Fibroblast of villous mesenchyme (primary cell): ENCODE measurements around a stretch of chr17.

DNA sequence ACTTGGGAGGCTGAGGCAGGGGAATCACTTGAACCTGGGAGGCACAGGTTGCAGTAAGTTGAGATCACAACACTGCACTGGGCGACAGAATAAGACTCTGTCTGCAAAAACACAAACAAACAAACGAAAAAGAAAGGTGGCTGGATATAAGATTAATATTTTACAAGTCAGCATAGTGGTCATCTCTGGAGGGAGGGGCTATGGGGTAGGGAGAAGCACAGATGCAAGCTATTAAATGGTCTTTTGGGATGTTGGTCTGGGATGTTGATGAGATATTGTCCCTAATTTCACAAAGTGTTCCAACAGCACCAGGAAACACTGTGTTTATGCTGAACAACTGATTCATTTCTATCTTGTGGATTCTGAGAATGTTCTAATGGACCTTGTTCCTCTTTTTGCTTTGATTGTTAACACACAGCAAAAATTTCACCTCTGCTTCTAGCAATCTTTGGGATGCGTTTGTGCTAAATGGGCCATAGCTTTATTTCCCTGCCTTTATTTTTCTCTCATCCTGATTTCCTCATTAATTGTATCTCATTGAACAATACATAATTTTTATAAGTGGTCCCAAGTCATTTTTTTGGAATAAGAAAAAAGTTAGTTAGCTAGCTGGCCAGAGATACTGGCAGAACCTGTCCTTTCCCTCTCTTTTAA, 9.7 kb downstream of the PECAM1 start:
- CAGE, long polyA plus RNA, result no peak

DNA sequence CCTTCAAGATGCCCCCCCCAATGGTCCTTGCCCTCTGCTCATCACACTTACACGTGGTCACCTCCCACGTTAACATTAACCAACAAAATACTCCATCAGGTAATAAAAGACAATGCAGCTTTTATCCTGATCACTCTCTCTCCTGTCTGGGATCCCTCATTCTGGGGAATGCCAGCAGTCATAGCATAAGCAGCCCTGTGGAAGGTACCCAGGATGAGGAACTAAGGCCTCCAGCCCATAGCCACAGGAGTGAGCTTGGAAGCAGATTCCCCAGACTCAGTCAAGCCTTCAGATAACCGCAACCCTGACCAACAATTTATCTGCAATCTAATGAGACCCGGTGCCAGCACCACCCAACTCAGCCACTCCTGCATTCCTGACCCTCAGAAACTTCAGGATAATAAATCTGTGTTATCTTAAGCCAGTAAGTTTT, 6.3 kb downstream of the PECAM1 start:
- CAGE, long polyA plus RNA, result no peak

DNA sequence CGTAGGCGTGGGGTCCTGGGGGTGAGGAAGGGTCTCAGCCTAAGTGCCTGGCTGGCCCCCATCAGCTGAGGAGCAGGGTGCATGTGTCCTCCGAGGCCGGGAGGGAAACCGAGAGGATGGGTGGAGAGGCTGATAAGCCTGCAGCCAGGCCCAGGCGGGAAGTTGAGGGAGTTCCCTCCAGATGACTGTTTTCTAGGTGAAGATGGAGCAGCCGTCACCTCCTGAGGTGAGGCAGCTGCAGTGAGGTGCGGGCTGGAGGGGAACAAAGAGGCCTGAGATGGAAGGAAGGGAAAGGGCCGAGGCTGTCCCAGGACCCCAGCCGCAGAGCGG, 3.1 kb downstream of the PECAM1 start:
- CAGE, long polyA plus RNA, result no peak

- CAGE, long polyA plus RNA, result no peak
These were observed 211 bp downstream of the CEP95 start for GRCh38 chr17:64507118-64507257.

GRCh38 chr17:64529259-64529877, 22.6 kb downstream of the CEP95 start:
- CAGE, long polyA plus RNA, result no peak

DNA sequence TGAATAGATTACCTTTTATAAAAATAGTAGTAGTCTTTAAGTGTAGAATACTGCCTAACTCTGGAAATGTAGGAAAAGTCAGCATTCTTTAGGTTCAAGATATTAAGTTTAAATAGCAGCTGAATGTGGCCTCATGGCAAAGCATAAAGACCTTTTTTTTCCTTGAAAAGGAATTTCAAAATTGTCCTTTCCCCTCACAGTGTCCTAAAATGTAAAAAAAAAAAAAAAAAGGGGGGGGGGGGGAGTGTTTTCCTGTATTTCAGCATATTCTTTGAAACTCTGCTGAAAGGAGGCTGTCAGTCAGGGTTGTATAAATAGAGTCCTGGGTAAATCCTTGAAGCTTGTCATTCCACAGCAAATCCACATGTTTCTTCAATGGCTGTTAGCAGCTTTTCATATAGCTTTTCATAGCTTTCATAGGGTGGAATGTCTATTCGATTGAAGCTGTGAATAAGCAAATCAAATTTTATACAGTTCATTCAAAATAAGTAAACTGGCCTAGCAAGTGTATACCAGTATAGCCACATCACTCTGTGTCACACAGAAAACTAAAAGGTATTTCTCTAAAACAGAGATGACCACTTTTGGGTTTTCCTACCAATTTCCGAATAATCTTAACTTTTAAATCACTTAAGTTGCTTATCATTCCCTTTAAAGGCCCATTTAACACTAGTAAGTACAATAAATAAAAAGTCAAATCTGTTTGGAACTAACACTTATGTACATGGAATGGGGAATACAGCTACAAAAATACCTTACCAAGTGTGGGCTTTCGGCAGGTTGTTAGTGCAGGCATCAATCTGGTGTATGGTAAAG, 38.9 kb downstream of the CEP95 start:
- CAGE, long polyA plus RNA, result no peak

DNA sequence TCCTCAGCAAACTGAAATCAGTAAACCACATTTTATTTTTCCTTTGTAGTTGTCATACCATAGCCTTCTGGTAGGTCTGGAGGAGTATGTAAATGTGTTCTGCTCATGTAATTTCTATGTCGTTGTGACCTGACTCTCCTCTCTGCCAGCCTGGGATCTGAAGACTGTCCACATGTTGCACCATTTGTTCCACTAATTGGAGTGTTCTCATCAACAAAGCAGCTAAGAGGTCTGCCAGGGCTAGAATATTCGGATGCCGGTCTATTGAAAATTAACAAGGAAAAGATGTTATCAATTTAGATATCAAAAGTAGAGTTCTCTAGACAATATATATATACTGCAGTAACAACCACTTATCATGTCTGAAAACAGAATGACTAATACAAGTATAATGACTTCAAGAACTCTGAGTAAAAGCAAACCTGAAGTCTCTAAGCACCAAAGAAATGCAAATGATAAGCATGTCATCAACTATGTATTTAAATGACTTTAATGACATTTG, 74.0 kb downstream of the CEP95 start:
- CAGE, long polyA plus RNA, result no peak

DNA sequence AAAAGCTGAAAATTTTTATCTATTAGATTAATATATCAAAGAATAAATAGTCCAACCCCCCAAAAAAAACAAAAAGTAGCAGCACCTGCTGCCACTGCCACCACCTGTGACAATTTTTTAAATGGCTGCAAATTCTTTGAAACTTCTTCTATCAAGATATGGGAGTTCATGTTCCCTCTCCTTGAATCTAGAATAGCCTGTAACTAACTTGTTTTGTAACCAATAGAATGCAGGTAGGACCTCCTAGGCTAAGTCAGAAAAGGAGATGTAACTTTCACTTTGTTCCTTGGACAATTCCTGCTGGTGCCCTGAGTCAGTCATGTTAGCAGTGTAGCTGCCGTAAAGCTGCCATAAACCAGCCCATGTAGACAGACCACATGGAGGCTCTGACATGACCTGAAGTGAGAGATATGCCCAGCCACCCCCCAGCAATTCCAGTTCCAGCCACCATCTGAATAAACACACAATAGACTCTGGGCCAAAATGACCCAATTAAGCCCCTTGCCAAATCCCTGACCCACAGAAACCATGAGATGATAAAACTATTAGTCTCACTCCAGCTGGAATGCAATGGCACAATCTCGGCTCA, 20.7 kb downstream of the SMURF2 start:
- CAGE, long polyA plus RNA, result no peak

GRCh38 chr17:64661759-64662146, 354 bp downstream of the SMURF2 start:
- CAGE, long polyA plus RNA, result no peak

- CAGE, long polyA plus RNA, result no peak
These were observed 83.3 kb downstream of the LRRC37A3 start for GRCh38 chr17:64836055-64836320.

GRCh38 chr17:64986329-64987015, 67.2 kb upstream of the LRRC37A3 start:
- CAGE, long polyA plus RNA, result no peak

- CAGE, long polyA plus RNA, result no peak
These were observed 16.0 kb upstream of the GNA13 start for GRCh38 chr17:65072593-65072965.

GRCh38 chr17:65293796-65294395, 156.7 kb downstream of the RGS9 start:
- CAGE, long polyA plus RNA, result no peak

GRCh38 chr17:65370446-65371096, 190.9 kb downstream of the AXIN2 start:
- CAGE, long polyA plus RNA, result no peak

DNA sequence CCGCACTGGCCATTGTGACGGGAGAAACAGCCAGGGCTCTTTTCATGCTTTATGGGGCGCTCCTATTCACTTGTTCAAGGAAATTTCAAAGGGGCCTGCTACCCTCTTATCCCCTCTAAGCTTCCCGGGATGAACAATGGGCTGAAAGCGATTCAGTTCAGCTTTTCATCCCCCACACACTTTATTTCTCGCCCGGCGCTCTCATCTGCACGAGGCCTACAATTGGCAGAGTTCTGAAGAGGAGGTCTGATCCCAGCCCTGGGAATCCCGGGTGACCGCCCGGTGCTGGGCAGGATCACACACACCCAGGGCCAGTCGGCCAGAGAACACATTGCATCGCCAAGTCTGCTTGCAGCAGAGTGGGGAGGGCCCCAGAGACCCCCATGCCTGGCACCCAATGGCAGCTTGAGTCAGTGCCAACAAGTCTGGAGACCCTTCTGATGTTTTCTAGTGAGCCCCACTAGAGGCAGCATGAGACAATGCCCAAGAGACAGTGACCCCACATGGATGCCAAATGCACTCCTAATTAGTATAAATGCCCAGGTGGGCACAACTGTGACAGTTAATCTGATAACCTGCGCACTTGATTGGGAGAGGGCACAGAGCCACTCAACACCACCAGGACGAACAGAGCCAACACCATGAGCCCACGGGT, 15.2 kb downstream of the AXIN2 start:
- CAGE, long polyA plus RNA, result no peak

DNA sequence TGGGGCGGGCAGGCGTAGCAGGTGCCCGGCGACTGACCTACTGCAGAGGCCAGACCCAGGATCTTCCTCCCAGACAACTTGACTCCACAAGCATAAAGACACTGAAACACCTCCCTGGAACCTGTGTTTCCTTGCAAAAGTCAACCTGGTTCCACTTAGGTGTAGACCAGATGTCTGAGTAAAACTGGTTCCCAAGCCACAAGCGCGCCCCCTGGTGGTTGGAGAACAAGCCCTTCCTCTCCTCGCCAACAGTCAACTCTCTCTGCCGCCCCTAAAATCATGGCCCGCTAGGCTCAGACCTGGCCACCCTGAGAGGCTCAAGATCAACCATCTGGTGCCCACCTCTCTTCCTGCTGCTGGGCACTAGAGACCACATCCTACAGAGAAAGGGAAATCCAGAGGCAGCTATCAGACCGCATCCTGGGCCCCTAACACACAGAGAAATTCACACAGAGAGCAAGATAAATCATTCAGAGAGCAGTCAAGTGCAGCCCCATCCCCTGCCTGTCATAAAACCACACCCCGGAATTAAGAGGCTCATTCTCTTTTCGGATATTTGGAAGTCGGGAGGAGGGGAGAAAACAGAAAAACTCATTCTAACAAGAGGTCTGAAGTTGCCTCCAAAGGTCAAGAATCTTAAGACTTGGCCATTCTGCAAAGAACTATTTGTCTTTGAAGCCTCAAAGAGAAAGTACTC, 4.9 kb downstream of the AXIN2 start:
- CAGE, long polyA plus RNA, result no peak

DNA sequence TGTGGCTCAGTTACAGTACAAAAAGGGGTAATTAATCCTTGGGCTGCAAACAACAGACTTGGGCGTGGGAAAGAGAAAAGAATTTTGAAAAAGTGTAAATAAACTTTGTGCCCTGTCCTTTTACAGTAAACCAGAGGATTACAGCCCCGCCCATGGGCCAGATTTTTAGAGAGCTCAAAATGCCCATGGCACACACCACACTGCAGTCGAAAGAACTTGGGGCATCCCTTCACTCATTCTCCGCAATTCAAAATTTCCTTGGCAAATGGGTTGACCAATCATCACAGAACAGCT, 73.2 kb upstream of the AXIN2 start:
- CAGE, long polyA plus RNA, result no peak

GRCh38 chr17:66235131-66235908, 6.1 kb upstream of the APOH start:
- CAGE, long polyA plus RNA, result no peak

DNA sequence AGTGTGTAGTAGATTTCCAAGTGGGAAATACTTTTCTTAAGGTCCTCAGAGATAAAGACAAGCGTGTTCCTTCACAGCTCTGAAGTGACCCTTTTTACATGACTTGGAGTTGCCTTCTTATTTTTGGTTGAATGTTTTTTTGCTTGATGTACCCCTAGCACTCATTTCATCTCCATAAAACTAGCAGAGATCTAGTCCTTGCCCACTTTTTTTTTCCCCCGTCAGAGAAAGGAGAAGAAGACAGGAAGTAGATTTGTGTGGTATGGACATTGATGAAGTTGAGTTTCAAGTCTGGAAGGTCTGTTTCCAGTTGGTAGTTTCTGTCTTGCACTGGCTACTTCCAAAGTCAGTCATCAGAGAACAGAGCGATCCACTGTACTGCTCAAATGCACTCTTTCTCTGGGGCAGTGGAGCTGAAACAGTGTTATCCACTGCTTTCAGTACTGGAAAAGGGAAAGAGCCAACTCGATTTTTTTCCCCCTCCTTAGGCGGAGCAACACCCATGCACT, 7.2 kb downstream of the PRKCA start:
- CAGE, long polyA plus RNA, result no peak

DNA sequence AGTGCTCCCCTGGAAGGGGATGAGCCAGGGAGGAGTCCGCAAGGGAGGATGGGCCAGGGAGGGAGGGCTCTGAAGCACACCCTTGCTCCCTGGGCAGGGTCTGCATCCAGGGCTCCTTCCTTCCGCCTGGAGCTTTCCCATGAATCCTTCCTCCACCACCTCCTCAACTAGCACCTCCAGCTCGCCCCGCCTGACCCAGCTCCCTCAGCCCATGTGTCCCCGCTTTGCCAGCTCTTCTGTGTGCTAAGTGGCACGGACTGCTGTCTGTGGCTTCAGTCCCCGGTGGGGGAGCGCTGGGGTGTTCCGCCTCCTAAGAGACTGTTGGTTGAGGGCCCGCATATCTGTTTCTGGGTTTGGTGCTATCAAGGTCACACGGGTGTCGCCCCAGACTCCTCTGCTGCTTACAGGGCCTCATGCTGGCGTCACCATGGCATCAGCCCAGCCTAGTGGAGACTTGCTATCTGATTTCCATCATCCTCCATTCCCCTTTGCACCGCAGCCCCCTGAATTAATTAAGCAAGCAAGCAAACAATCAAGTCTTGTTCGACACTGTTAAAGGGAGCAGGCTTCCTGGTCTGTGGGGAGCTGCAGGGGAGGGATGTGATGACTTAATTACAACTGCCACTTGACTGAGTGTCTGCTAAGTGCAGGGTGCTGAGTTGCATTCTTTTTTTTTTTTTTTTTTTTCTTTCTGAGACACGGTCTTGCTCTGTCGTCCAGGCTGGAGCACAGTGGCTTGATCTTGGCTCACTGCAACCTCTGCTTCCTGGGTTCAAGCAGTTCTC, 71.8 kb downstream of the PRKCA start:
- CAGE, long polyA plus RNA, result no peak